AG04449 (cell line): ENCODE measurements around a stretch of chr12.

GRCh38 chr12:111447997-111448837, 42.5 kb downstream of the SH2B3 start:
- RRBS, result no CpG with 5 or more reads among the region's 19 CpGs

GRCh38 chr12:111451515-111452409, 46.0 kb downstream of the SH2B3 start:
- RRBS, result no CpG with 5 or more reads among the region's 8 CpGs

DNA sequence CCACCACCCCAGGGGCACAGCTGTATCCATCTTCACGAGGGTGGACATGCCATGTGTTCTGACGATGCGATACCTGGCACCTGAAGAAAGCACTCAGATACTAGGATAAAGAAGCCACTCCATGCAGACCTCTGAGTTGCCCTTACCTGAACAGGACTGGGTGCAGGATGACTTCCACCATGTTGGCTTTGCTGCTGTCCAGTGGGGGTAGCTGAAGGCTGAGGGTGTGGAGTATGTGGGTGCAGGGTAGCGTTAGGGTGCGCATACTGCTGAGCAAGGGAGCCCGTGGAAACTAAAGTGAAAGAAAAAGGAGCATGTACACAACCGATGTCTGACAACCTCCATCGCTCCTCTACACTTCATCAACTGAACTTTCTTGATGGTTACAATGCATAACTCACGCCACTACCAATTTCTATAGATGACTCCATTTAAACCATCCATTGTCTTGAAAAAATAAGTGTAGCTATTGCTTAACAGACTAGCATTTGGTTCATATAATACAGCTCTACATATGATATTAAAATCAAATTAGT, 51.4 kb downstream of the SH2B3 start:
- RRBS, result no CpG with 5 or more reads among the region's 9 CpGs

DNA sequence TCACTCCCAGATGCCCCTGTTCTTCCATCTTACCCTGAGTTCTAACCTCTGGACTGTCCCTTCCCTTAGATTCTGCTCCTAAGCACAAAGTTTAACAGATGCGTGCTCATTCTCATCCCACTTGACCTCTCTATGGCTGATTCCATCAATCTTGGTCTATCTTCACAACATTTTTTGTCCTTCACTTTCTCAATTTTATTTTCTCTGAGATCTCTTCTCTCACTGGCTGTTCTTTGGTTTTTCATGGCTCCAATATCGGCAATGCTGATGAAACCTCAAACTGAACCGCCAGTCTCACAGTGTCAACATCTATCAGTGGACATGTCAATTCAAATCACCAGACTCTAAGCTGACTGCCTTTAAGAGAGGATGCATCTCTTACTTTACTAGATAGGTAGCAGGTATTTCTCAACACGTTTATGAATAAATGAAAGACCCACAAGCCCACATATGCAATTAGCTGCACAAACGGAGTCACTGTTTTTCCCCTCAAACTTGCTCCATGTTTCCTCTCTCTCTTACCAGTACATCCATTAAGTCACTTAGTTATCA, 80.5 kb downstream of the ATXN2 start:
- RRBS, result no CpG with 5 or more reads among the region's 5 CpGs

GRCh38 chr12:111532715-111533518, 66.2 kb downstream of the ATXN2 start:
- RRBS, result no CpG with 5 or more reads among the region's 5 CpGs

DNA sequence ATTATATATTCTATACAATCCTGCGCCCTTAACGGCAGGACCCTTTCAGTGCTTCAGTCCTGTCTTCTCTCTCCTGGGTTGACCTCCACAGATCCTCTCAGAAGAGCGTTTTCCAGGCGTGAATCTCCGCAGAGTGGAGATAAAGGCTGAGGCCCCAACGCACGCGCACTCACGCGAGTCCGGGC, 353 bp upstream of the MAPKAPK5 start:
- RRBS, result no CpG with 5 or more reads among the region's 11 CpGs

DNA sequence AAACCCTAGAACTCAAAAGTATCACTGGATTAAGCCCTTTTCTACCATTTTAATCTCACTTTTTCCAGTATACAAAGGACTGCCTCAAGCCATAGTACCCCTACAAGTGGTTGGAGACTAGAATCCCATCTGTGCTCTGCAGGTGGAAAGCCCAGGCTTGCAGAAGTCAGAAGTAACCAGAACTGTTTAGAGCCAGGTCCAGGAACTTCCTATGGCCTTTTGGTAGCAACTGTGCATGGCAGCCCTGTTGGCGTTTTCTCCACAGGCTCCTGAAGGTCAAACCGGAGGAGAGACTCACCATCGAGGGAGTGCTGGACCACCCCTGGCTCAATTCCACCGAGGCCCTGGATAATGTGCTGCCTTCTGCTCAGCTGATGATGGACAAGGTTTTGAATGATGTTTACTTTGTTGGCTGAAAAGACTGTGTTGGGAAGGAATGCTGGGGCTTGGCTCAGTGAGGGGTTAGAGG, 43.7 kb downstream of the MAPKAPK5 start:
- RRBS, result no CpG with 5 or more reads among the region's 4 CpGs

GRCh38 chr12:111888405-111888630, 46.3 kb downstream of the MAPKAPK5 start:
- RRBS, result no CpG with 5 or more reads among the region's 4 CpGs

DNA sequence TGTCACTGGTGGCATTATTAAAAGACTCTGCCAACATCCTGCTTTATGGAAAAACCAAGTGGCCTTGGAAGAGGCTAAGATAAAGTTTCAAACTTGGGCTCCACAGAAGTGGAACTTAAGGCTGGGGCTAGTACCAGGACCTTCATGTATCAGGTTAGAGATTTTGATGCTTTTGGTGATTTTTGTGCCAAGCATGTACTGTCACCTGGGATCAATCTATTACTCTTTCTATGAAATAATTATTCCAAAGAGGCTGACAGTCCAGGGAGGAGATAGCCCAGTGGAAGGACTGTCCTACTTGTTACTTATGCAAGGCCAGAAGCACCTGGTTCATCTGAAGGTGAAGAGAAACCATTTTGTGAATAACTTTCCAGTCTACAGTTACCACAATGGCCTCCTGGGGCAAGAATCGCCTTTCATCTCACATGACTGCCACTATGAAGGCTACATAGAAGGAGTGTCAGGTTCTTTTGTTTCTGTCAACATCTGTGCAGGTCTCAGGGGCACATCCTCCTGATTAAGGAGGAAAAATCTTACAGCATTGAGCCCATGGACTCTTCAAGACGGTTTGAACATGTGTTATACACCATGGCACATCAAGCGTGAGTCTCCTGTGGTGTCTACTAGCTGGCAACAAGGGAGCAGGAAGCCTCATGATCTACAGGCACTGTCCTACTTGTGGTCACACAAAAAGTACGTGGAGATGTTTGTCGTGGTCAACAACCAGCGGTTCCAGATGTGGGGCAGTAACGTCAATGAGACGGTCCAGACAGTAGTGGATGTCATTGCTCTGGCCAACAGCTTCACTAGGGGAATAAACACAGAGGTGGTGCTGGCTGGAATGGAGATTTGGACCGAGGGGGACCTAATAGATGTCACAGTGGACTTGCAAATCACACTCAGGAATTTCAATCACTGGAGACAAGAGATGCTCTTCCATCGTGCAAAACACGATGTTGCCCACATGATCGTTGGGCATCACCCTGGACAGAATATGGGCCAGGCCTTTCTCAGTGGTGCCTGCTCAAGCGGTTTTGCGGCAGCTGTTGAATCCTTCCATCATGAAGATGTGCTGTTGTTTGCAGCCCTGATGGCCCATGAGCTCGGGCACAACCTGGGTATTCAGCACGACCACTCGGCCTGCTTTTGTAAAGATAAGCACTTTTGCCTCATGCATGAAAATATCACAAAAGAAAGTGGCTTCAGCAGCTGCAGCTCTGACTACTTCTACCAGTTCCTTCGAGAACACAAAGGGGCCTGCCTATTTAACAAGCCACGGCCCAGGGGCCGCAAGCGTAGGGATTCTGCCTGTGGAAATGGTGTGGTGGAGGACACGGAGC, 57.7 kb downstream of the MAPKAPK5 start:
- RRBS, result no CpG with 5 or more reads among the region's 22 CpGs

GRCh38 chr12:112149446-112150062, 24.2 kb downstream of the TRAFD1 start:
- RRBS, result no CpG with 5 or more reads among the region's 7 CpGs

DNA sequence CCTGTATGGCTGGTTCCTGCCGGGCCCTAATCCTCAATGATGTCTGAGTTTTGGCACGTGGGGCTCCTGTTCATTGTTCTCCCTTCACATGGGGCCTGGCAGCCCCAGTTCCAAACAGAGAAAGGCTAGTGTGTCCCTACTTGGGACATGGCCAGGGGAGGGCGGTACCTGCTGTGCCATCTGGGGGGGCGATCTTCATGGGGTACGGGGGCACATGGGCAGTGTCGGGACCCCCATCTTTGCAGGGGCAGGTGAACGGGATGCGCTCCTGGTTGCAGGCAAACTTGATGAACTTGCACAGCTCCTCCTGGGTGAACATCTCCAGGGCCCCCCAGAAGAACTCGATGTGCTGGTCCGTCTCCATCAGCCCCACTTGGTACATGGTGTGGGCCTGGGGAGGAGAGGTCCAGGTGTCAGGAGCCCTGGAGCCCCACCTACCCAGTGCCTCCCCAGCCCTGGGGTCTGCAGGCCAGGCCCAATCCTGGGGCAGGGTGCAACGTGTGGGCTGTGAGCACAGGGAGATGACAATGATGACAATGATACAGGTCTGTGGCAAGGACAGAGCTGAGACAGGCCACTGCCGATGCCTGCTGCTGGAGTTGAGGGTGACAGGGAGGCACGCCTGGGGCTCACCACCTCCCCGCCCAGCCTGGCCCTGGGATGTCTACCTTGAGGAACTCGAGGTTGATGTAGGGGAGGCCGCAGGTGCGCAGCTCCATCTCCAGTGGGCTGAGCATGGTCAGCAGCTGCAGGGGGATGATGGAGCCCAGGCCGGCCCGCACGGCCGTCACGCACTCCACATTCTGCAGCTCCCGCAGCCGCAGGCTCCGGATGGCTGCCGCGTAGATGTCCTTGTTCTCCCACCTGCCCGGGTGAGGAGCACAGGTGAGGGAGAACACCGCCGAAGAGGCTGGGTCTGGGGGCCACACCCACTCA, 37.8 kb downstream of the TRAFD1 start:
- RRBS, result 85% methylated on average over 5 of the region's 30 CpGs

GRCh38 chr12:112164089-112164529, 38.7 kb downstream of the TRAFD1 start:
- RRBS, result 90% methylated on average over 2 of the region's 20 CpGs

DNA sequence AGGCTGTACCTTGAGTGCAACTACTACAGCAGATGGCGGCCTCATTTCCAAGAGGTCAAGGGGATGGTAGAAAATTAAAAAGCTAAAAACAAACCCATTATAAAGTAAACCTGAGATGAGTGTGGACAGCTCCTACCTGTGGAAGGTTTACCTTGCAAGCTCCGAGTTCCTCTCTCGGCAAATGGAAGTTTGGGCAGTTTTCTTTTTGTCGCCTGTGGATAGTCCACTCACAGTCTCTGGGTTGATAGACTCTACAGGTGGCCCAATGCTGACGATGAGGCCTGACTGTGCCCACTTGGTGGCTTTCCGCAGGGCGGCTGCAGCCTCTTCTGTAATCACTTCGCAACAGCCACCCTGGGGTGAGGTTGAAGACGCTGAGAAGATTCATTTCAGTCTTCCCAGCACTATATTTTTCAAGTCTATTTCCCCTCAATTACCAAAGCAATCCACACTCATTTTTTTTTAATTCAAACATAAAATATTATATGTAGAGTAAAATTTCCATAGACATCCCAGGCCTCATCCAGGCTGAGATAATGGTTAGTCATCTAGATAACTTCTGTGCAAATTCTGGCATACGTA, 106.1 kb downstream of the TRAFD1 start:
- RRBS, result no CpG with 5 or more reads among the region's 10 CpGs

DNA sequence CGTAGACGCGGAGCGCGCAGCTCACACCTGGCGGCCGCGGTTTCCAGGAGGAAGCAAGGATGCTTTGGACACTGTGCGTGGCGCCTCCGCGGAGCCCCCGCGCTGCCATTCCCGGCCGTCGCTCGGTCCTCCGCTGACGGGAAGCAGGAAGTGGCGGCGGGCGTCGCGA, 162 bp upstream of the PTPN11 start:
- RRBS, result no CpG with 5 or more reads among the region's 25 CpGs

GRCh38 chr12:113055778-113056556, 563 bp upstream of the DTX1 start:
- RRBS, result 36% methylated on average over 3 of the region's 12 CpGs

GRCh38 chr12:113130130-113130868, 5.3 kb downstream of the RASAL1 start:
- RRBS, result no CpG with 5 or more reads among the region's 23 CpGs

DNA sequence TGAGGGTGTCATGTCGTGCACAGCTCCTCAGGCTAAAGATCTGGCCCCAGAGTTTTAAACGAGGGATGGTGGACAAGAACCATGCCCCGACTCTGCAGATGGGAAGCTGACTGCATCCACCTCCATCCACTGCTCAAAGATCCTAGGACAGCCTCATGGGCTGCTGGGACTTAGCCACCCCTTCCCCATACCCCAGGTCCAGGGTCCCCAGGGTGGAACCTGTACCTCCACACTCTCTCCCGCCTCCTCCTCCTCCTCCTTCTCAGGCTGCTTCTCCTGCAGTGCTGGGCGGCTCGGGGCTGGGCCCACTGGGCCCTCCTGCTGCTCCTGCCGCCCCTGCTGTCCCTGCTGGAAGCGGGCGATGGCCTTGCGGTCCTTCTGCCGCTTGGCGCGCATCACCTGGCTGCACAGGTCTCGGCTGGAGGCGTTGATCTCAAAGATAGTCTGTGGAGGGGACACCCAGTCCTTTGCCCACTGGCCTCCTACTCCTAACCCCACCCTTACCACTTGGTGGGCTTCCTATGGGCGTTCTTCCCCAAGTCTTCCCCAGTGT, 14.4 kb downstream of the CFAP73 start:
- RRBS, result no CpG with 5 or more reads among the region's 16 CpGs

GRCh38 chr12:113222471-113222894, 1.2 kb downstream of the TPCN1 start:
- RRBS, result no CpG with 5 or more reads among the region's 5 CpGs

- RRBS, result no CpG with 5 or more reads among the region's 12 CpGs
Observed at GRCh38 chr12:113232287-113232849, 11.1 kb downstream of the TPCN1 start.